ENCODE measurements around a stretch of chr20.

DNA sequence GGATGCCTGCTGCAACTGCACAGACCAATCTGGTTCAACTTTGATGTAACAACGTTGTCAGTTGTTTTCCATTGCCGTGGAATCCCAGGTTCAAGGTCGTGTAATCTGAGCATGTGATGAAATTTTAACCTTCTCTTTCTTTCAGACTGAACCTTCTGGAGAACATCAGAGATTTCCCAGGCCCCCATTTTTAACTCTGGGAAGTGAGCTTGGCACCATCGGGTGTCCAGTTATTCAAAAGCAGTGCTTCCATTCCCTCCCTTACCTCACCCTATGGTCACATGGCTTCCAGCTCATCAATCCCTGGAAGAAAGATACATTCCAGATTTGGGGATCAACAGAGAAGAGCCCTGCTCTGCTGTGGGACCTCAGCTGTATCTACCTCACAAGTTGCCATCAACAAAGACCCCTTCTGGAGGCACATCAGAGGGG lies 52.6 kb upstream of the C20orf85 start:
- CAGE, long polyA plus RNA = no peak
- RRBS = no CpG with 5 or more reads among the region's 4 CpGs

GRCh38 chr20:58129449-58129829 lies 21.3 kb upstream of the C20orf85 start:
- CAGE, long polyA plus RNA = no peak
- RRBS = no CpG with 5 or more reads among the region's 6 CpGs

DNA sequence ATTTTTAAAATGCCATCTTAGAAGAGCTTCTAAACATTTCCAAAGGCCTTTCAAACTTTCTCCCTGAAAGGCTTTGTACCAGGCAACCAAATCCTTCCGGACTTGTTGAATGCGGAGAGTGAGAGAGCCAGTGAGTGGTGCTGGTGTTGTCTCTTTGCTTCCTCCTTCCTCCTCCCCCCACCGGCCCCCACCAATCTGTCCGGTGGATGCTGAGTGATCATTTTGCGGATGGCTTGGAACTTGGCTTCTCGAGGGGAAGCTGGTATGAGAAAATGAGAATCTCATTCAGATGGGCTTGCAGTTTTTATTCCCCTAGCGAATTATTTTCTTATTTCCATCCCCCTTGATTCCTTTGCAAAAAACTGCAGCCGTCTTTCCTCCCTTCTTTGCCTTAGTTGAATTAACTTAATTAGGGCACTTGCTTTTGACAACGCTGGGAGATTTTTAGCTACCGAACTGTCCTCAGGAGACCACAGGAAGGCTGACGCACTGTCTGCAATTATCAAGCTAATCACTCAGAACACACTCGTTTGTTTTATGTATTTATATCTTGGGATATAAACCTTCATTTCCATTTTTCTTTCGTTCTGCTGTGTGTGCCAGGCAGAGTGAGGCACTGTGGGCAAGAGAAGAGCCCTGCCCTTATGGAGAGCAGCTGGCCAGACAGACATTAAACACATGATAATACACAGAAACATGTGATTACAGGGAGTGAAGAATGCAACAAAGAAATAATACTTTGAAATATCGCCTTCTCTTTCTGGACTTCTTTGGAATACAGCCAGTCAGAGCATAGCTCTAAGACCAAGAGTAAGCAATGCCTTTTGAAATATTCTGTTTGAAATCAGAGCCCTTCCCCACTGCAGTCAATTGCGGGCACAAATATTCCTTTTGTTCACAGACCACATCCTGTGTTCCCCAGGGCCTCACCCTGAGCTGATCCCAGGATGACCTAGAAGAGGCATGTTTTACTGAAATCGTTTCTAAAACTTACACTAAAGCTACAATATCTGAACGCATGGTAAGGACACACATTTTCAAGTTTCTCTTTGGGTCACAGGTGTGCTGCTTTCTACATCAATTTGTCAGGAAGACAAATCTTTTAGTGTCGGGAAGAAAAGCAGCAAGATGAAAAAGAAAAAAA lies 19.2 kb upstream of the C20orf85 start:
- CAGE, long polyA plus RNA = no peak
- RRBS = 94% methylated on average over 3 of the region's 18 CpGs

DNA sequence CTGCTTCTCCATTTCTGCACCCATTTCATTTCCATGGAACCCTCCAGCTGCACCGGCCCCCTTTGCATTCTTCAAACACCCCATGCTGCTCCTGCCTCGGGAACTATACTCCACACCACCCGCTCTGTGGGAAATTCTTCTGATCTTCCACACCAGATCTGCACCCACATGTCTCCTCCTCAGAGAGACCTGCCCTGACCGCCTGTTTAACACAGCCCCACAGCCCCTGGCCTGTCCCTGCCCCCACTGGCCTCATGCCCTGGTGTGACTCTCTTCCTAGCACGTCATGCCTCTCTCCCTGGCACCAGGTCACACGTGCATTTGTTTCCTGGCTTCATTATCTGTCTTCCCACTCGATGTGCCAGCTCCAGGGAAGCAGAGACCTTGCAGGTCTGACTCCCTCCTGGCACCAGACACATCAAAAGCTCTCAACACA lies 1.8 kb upstream of the C20orf85 start:
- CAGE, long polyA plus RNA = no peak
- RRBS = no CpG with 5 or more reads among the region's 7 CpGs

GRCh38 chr20:58174709-58175577 lies 24.2 kb downstream of the C20orf85 start:
- CAGE, long polyA plus RNA = no peak
- RRBS = no CpG with 5 or more reads among the region's 13 CpGs

DNA sequence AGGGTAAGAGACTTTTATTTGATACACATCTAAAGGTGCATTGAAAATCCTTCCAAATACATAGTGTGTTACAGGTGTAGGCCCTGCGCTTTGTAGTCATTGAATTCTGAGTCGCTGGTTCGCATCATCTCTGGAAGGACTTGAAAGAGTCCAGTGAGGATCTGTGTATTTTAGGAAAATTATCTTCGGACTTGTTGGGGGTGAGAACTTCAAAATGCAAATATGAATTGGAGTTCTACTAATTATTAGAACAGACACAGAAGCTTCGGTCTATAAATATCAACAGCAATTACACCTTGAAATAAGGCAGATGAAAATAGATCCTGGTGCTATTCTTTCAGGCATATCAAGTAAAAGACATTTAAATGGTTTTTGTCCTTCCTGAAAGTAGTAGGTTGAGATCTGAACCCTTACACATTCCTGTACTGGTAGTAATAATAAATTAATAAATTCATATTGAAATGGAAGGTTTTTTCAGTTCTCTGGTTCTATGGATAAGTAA lies 1.7 kb downstream of the RAB22A start:
- CAGE, long polyA plus RNA = no peak
- RRBS = no CpG with 5 or more reads among the region's 5 CpGs

DNA sequence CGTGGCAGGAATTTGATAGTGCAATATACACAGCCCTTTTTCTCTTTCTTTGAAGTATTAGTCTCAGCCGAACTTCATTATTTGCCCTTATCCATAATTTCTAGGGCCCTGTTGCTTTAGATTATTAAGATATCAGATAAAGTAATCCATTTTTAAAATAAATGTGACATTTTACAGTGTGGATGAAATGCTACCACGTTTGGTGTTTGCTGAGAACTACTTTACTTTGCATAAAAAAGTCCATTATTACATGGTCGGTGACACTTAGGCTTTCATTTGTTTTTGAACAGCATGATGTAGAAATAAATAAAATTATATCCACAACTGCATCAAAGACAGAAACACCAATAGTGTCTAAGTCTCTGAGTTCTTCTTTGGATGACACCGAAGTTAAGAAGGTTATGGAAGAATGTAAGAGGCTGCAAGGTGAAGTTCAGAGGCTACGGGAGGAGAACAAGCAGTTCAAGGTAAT lies 51.6 kb downstream of the VAPB start:
- CAGE, long polyA plus RNA = no peak
- RRBS = no CpG with 5 or more reads among the region's 6 CpGs

DNA sequence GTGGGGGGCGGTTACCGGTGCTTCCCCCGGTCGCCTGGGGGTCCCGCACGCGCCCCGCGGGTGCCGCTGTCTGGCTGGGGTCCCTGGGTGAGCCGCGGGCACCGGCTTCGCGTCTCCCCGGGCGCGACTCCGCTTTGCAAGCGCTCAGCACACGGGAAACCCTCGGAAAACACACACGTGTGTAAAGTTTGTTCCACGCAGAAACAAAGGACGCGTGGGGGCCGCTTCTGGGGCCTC lies 1.3 kb upstream of the STX16 start:
- CAGE, long polyA plus RNA = no peak
- RRBS = 45% methylated on average over 10 of the region's 27 CpGs

GRCh38 chr20:58670907-58671456 lies 19.9 kb downstream of the STX16 start:
- CAGE, long polyA plus RNA = no peak
- RRBS = no CpG with 5 or more reads among the region's 7 CpGs

- CAGE, long polyA plus RNA = no peak
- RRBS = no CpG with 5 or more reads among the region's 14 CpGs
These were observed 24.5 kb downstream of the NPEPL1 start for GRCh38 chr20:58717072-58717625.

DNA sequence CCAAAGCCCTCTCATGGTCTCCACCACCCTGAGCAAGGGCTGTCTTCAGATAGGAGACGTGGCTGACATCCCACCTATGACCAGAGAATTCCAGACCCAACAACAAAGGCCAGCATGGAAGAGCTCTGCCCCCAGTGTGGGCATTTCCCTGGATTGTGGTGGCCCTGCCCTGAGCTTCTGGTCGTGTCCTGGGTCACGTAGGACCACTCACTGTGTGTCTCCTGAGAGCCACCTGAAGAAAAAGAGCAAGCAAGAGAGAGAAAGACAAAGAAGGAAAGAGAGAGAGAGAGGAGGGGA lies 92.7 kb downstream of the NPEPL1 start:
- CAGE, long polyA plus RNA = no peak
- RRBS = no CpG with 5 or more reads among the region's 3 CpGs

GRCh38 chr20:58877157-58878085 lies 13.8 kb upstream of the GNAS start:
- CAGE, long polyA plus RNA = no peak
- RRBS = no CpG with 5 or more reads among the region's 11 CpGs

DNA sequence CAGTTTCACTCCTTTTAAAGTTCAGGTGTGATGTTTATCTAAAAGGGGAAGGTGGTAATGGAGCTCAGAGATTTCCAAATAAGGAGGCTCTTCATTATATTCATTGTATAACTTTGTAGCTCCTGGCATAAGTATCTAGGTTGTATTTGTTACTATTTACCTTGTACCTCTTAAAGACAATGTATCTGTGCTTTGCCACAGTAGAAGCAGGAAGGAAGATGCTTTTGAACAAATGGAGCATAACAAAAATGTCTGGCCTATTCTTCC lies 4.2 kb upstream of the GNAS start:
- CAGE, long polyA plus RNA = no peak

- CAGE, long polyA plus RNA = no peak
- RRBS = no CpG with 5 or more reads among the region's 3 CpGs
These were observed 4.1 kb downstream of the GNAS start for GRCh38 chr20:58895295-58895832.

DNA sequence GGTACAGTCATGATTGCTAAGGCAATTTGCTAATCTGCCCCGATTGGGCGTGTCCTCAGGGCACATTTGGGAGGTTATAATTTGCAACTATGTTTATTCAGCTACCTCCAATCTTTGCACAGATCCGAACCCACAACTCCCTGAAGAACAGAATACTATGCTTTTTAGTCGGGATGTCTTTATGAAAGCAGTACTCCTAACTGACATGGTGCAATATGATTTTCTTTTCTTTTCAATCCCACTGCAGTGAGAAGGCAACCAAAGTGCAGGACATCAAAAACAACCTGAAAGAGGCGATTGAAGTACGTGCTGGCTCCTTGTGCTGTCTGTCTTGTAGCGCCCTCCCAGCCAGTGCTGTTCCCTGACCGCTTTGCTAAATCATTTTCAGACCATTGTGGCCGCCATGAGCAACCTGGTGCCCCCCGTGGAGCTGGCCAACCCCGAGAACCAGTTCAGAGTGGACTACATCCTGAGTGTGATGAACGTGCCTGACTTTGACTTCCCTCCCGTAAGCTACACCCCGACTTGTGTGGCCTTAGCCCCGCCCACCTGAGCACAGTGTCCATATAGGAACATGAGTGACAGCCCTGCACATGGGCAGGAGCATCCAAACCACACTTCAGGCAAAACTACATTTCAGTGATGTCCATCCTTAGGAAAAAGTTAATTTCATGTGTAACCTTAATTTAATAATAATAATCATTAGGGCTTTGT lies 12.2 kb downstream of the GNAS start:
- CAGE, long polyA plus RNA = no peak
- RRBS = no CpG with 5 or more reads among the region's 15 CpGs

- CAGE, long polyA plus RNA = no peak
- RRBS = no CpG with 5 or more reads among the region's 7 CpGs
These were observed 14.0 kb downstream of the GNAS start for GRCh38 chr20:58905207-58905630.

DNA sequence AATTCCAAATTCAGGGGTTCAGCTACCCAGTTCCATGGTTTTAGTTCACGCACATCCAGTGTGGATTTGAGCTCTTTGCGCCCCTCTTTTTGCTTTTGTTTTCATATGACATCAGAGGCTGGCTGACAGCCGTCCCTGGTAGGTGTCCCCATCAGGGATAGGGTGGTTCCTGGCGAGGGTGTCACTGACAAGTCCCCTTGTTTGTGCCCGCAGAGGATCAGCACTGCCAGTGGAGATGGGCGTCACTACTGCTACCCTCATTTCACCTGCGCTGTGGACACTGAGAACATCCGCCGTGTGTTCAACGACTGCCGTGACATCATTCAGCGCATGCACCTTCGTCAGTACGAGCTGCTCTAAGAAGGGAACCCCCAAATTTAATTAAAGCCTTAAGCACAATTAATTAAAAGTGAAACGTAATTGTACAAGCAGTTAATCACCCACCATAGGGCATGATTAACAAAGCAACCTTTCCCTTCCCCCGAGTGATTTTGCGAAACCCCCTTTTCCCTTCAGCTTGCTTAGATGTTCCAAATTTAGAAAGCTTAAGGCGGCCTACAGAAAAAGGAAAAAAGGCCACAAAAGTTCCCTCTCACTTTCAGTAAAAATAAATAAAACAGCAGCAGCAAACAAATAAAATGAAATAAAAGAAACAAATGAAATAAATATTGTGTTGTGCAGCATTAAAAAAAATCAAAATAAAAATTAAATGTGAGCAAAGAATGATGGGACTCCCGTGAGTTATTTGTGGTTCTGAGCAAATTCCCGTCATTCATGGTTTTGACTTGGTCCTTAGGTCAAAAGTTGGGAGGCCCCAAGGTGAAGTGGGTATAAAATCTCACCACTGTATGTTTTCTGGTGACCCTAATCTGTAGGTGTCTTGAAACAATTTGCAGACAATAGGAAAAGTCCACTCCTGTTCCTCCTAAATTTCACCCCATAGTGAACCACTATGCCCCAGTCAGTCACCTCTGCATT lies 19.5 kb downstream of the GNAS start:
- CAGE, long polyA plus RNA = no peak
- RRBS = no CpG with 5 or more reads among the region's 20 CpGs

DNA sequence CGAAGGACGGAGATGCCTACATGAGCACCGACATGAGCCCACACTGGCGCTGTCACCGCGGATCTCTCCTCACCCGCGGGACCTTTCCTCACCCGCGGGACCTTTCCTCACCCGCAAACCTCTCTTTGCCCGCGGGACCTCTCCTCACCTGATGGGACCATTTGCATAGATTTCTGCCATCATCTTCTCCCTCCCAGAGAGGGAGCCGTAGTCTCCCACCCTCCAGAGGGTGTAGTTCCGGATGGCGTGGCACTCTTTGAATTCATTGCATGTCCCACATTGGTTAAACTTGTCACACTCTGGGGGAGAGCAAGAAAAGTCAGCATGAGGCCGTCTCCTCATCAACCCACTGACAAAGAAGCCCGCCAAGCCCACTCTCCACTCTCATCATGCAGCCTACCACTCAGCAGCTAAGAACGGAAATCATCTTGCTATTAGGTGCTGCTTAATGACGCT lies 9.6 kb downstream of the CTSZ start:
- CAGE, long polyA plus RNA = no peak
- RRBS = no CpG with 5 or more reads among the region's 20 CpGs

DNA sequence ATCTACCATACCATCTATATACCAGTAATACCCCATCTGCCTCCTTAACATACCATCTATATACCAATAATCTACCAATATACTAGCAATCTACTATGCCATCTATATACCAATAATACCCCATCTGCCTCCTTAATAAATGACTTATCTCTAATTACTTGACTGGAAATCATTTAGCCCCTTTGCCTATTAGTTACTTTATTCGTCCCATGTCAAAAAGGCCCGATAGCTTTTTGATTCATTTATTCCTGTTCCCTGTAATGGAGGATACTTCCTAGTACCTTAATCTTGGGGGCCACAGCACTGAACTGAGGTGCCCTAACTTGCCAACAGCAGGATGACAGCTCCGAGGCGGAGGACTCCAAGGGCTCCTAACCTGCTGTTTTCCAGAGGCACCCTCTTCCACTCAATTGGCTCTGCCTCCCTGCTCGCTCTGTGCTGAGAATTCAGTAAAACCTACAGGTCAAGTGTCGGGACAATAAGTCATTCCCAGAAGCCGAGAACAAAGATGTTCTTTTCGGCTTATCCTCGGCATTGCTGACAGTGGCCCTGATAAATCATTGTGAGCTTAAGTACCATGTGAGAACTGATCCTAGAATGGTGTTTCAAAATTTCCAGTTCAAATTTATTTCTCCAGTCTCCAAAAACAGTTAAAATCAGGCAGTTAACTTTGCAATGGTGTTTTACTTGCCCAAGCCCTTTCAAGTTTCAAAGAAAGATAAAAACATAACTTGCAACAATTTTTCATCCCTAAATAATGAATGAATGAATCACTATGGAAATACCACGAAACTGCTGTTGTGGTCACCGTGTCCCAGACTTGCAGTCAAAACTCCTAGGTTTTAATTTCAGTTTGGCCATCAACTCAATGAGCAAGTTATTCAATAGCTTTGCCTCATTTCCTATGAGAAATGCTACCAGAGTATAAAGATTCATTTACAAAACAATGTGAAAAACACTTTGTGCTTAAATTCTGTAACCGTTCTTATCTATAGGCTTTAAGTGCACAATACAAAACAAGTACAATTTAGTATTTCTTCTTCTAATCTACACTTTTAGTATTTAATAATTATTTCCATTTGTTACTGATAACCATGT lies 4.5 kb downstream of the ATP5F1E start:
- CAGE, long polyA plus RNA = no peak
- RRBS = no CpG with 5 or more reads among the region's 12 CpGs

- CAGE, long polyA plus RNA = no peak
- RRBS = no CpG with 5 or more reads among the region's 6 CpGs
These were observed 2.2 kb upstream of the PRELID3B start for GRCh38 chr20:59044642-59045290.

Measured in mammary epithelial cell (primary cell).